Cytotoxic T cell (primary cell): ENCODE measurements around a stretch of chr13.

GRCh38 chr13:30619781-30620044 lies 2.0 kb downstream of the USPL1 start:
- PRO-cap, 2 experiments, result no peak in any of the 2 experiments

- PRO-cap, 2 experiments, result no peak in any of the 2 experiments
These were observed 30.7 kb downstream of the USPL1 start for GRCh38 chr13:30648312-30648955.

GRCh38 chr13:30736725-30737841 lies 1.7 kb downstream of the ALOX5AP start:
- PRO-cap, 2 experiments, result peak in 1 of 2 experiments; most common plus-strand start chr13:30737592 (in 1); most common minus-strand start chr13:30737523 (in 1)

DNA sequence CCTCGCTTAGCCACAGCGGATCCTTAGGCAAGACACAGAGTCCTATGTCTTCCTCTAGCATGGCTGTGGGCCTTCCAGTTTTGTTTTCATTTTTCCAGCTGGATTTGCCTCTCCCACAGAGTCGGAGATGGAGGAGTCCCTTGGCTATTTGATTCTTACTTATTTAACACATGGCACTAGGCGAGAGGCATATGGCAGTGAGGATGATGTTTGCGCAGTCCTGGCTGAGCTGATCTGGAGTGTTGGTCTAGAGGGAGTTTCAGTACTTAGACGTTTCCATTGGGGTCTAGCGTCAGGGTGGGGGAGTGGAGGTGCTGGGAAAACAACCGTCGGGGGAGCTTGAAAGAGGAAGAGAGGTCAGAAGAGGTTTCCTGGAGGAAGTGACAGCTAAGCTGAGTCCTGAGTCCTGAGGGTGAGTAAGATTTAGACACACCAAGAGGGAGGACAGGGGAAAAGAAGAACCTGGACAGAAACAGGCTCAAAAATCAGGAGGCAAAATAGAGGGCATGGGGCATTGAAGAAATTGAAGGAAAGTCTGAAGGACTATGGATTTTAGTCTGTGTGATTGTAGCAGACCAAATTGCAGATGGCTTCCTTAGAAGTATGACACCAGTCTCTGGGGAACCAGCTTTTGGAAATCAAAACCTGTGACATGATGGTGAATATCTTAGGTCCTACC lies 81.4 kb downstream of the ALOX5AP start:
- PRO-cap, 2 experiments, result no peak in any of the 2 experiments

DNA sequence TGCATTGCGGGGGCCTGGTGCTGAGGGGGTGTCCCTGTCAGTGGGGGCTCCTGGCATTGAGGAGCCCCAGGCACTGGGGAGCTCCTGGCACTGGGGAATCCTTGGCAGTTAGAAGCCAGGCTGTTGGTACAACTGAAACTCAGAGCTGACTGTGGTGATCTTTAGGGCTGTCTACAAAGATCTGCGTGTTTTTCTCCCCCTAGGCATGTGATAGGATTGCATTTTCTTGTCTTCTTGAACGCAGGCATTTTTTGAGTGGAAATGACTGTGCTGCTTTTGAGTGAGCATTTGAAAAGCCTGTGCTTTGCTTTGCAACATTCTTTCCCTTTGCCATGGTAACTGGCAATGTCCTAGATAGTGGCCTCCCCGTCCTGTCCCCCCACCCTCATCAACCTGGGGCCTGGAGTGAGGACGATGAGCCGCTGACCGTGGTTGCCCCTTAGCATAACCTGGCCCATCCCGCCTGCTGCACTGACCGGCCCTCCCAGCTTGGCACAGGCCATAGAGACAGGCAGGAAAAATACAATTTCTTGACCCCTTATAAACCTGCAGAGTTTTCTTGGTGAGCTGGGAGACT lies 72.0 kb upstream of the MEDAG start:
- PRO-cap, 2 experiments, result no peak in any of the 2 experiments

GRCh38 chr13:30855439-30855766 lies 50.7 kb upstream of the MEDAG start:
- PRO-cap, 2 experiments, result no peak in any of the 2 experiments

DNA sequence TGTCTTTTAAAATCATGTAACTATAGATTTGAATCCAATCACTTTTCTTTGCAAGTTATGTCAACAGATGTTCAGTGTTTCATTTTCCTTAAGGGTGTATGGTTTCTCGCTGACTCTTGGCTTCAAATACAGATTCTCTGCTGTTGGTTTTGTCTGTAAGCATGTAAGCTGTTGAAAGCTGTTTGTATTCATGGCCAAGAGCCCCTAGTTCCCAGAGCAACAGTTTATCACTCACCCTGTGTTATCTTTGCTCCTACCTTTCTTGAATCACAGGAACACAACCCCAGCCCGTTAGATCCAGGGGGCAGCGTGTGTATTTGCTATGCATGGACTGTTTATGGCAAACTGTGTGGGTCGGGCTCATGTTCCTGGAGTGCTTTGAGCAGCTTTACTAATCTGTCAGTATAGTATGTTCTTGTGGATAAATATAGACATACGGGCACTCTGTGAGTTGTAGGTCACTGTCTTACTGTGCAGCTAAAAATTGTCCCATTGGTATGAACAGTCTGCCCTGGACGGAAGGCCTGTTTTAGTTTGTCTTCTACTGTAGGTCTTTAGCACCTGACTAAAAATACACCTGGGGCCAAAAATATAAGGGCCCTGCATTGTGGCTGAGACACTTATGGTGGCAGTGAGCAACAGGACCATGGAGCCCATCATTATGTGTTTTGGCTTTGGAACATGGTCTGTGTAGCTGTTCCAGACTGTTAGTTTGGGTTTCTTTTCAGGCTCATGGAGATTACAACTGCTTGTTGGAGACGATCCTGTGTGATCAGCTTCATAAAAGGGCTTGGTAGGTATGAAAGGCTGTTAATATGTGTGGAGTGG lies 29.0 kb downstream of the FRY start:
- PRO-cap, 2 experiments, result no peak in any of the 2 experiments

DNA sequence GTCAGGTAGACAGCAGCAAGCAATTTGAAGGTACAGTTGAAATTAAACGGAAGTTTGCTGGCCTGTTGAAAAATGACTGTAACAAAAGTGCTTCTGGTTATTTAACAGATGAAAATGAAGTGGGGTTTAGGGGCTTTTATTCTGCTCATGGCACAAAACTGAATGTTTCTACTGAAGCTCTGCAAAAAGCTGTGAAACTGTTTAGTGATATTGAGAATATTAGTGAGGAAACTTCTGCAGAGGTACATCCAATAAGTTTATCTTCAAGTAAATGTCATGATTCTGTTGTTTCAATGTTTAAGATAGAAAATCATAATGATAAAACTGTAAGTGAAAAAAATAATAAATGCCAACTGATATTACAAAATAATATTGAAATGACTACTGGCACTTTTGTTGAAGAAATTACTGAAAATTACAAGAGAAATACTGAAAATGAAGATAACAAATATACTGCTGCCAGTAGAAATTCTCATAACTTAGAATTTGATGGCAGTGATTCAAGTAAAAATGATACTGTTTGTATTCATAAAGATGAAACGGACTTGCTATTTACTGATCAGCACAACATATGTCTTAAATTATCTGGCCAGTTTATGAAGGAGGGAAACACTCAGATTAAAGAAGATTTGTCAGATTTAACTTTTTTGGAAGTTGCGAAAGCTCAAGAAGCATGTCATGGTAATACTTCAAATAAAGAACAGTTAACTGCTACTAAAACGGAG lies 22.7 kb downstream of the BRCA2 start:
- PRO-cap, 2 experiments, result no peak in any of the 2 experiments

GRCh38 chr13:32390028-32390390 lies 37.9 kb downstream of the N4BP2L1 start:
- PRO-cap, 2 experiments, result peak in 1 of 2 experiments; most common minus-strand start chr13:32390219 (in 1)

DNA sequence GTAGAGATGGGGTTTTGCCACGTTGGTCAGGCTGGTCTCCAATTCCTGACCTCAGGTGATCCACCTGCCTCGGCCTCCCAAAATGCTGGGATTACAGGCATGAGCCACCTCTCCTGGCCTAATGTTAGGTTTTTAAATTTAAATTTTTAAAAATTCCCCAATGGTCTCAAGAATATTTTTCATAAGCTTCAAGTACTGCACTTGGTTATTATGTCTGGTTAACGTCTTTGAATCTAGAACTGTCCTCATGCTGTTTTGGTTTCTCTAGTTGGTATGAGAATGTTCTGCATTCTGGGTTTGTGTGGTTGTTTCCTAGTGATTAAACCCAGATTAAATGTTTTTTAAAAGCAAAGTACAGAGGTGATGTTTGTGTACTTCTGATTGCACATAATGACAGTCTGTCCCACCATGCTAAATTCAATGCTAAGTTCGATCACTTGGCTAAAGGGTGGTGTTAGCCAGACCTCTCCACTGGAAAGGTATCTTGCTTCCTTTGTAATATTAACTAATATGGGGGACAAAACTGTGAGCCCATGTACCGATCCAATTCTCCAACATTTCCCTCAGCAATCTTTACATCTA lies 14.7 kb downstream of the N4BP2L1 start:
- PRO-cap, 2 experiments, result no peak in any of the 2 experiments

DNA sequence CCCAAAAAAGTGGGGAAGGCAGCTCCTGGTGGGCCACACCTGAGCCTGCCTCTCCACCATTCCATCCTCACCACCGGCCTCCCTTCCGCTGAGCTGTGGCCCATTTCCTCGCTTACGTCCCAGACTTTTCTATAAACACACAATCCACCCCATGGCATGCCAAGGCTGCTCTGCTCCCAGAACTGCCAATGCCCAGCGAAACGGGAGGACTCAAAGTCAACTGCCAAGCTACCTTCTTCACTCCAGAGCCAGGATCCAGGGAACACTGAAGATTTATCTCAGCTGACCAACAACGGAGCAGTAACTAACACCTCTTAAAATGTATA lies 2.8 kb downstream of the N4BP2L1 start:
- PRO-cap, 2 experiments, result peak in 1 of 2 experiments; most common minus-strand start position 126 of the sequence (in 1)

DNA sequence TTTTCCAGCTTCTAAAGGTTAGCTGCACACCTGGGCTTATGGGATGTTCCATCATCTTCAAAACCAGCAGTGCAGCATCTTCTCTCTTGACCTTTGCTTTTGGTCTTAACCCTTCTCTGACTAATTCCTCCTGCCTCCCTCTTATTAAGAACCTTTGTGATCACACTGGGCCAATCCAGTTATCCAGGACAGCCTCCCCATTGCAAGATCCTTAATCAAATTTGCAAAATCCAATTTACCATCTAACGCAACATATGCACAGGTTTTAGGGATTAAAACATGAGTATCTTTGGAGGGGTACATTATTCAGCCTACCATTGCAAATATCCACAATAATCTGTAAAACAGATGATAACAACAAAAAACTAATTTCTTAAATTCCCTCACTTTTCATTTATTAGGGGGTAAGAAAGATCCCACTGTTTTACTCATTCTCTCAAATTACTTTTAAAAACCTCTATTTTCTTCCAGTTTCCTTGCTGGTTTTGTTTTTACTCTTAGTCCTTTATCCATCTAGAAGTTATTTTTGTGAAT lies 6.6 kb downstream of the N4BP2L2 start:
- PRO-cap, 2 experiments, result no peak in any of the 2 experiments

DNA sequence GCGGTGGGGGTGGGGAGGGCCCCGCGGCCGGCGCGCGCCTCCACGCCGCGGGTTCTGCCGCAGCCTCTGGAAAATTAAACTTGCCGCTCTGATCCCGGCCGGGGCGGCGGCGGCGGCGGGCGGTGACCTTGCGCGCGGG lies 433 bp downstream of the PDS5B start:
- PRO-cap, 2 experiments, result no peak in any of the 2 experiments

- PRO-cap, 2 experiments, result no peak in any of the 2 experiments
These were observed 4.0 kb downstream of the PDS5B start for GRCh38 chr13:32590221-32590696.

DNA sequence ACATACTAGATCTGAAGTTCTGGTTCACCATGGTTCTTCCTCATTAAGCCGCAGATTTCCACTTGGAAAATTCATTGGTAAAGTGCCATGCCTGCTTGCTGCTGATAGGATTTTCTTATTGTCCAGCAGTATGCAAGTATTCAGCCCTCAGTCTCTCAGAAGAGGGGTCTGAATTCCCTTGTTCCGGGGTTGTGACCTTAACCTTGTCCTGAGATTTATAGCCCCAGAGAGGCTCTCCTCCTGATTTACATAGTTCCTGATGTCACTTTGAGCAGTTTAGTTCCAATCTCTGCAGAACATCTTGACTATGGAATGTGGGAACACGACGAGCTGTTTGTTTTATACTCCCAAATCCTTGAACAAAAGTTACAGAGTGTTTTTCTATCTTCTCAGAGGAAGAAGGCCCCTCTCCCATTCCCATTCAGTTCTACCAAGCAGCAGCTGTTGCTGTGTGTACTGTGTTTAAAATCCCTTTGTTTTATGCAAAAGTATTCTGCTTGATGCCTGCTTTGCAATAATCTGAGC lies 74.5 kb downstream of the KL start:
- PRO-cap, 2 experiments, result no peak in any of the 2 experiments

DNA sequence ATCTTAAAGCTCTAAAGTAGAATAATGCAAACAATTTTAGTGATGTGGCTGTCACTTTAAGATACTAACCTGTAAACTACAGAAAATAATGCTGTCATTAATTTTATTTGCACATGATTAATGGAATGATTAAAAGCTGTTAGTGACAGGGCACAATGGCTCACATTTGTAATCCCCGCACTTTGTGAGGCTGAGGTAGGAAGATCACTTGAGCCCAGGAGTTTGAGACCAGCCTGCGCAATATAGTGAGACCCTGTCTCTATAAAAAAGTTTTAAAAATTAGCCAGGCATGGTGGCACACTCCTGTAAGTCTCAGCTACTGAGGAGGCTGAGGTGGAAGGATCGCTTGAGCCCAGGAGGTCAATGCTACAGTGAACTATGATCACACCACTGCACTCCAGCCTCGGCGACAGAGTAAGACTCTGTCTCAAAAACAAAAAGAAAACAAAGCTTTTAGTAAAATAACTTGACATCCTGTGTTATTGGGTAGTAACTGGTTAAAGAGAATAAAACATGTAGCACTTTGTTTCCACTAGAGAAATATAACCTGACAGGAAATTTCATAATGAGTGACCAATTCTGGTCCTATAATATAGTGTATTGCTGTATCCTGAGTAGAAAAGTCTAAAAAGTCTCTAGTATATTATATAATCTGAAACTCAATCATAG lies 2.8 kb downstream of the STARD13 start:
- PRO-cap, 2 experiments, result no peak in any of the 2 experiments

DNA sequence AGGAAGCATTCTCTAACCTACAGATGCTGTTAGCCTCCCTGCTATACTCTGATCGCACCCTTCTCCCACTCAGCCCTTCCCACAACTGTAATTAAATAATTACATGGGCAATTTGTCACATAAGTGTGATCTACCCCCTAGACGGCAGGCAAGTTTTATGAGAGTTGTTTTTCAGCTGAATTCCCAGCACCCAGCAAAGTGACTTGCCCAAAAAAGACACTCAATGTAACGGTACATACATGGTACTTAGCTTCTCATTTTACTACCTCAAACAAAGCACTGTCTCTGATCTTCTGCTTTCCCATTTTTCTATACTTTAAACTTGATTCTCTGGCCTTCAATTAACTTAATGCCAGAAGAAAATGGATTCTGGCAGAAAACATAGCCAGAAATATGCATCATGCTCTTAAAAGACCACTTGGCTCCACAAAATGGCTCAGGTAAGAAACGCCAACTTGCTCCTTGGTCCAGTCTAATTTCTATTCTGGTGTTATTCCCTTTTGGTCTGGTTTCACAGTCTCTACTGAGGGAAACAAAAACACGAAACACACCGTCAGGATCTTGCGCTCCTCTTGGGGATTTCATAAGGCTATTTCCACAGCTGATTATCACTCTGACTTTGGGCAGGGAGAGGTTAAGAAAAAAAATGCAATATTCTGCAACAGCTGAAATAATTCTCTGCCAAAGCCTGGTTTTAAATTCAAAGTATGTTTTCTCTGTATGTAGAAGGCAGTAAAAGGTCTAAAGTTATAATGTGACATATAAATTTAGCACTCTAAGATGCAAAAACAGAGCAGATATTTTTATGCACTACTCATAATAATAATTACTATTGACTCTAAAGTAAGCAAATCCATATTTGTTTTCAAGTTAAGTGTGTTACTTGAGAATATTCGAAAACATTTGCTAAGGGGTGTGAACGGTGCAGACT lies 38.1 kb upstream of the STARD13 start:
- PRO-cap, 2 experiments, result no peak in any of the 2 experiments

DNA sequence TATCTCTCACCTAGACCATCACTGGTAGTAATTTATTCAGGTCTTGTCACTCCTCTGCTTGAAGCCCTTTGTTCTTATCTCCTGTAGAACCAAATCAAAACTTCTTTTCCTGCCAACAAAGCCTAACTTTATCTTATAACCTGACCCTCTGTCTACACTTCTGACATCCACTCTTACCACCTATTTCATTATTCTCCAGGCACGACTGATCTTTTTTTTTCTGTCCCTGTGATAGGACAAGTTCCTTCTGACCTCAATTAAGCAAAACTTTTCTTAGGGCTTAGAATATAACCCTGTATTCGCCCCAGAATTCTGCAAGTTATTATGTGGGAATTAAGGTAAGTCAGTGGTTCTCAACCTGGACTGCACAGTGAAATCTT lies 58.2 kb upstream of the STARD13 start:
- PRO-cap, 2 experiments, result no peak in any of the 2 experiments

DNA sequence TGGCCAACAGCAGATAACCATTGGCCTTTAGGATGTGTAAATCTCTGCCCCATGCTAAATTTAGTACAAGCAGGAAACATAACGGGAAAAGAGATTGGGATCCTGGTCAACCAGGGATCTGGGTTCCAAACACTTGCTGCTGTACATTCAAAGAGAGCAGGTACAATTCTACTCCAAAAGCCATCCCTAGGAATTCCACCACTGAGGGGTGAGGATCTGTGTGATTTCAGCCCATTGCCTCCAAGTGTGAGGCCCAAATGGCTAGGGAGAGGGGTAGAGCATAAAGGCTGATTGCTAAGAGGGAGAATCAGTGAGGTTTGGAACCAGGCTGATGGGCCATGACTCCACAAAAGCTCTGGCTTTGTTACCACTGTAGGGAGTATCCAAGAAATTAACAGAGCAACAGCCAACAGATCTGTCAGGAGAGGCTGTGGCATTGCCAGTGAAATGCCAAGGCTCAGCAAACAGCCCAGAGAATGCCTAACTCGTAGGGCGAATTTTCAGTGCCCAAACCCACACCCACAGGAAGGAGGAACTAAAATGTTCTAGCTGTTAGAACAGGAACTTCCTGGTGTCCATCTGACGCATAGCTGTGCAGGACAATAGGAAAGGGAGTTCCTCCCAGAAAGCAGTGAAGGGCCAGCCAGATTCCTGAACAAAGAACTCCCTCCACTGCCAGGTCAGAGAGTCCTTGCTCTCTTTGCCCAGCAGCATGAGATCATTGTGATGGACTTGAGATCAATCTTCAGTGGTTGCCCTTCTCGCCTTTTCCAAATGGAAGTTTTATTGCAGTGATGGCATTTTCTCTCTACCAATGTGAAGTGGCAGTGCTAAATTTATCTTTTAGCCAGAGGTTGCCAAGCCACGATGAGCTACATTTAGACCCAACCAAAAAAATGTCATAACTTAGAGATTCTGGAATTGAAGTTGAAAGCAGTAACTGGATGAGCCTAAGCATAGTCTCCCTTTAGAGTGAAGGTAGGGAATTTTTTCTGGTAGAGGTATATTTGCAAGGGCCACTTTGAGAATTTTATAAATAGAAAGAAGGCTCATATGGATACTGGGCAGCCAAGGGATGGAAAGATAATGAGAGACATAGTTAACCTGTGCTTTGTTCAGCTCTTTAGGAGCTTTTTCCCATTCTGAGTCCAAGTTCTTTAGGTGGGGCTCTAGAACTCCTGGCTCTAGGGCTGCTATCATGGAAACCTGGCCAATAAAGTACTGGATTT lies 224.2 kb upstream of the STARD13 start:
- PRO-cap, 2 experiments, result no peak in any of the 2 experiments

DNA sequence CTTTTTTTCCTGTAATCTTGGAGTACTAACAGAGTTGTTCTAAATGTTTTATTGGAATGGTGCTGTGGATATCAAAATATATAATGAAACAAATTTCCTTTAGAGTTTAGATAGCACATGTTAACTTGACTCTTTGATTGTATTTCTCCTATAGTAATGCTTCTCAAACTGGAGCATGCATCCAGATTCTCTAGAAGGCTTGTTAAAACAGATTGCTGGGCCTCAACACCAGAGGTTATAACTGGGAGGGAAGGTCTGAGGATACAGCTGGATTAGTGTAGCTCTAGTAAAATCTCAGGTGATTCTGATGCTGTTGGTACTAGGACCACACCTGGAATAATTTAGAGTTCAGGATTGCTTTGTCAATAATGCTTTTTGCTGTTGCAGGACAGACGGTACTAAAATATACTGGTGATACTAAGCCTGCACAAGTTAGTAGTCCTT lies 258.0 kb upstream of the STARD13 start:
- PRO-cap, 2 experiments, result no peak in any of the 2 experiments